NALM6 (cell line): ENCODE measurements around the genes PGM1 and LEPR.

- PRO-cap = no peak
These were observed 3.9 kb upstream of the NFIA start for GRCh38 chr1:61078460-61078935.

DNA sequence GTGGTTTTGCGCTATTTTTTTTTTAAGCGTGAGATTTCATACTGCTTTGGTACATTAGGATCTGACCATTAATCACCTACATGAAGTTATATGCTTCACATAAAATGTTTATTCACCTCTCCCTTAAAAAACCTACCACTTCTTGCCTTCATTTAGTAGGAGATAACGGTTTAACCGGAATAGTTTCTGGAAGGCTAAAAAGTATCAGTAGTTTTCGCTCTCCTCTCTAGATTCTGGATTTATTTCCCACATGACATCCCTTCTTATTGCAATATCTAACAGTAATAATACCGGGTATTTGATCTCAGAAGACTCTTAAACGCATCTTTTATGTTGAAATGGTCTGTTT, 1.6 kb downstream of the NFIA start:
- PRO-cap = no peak

DNA sequence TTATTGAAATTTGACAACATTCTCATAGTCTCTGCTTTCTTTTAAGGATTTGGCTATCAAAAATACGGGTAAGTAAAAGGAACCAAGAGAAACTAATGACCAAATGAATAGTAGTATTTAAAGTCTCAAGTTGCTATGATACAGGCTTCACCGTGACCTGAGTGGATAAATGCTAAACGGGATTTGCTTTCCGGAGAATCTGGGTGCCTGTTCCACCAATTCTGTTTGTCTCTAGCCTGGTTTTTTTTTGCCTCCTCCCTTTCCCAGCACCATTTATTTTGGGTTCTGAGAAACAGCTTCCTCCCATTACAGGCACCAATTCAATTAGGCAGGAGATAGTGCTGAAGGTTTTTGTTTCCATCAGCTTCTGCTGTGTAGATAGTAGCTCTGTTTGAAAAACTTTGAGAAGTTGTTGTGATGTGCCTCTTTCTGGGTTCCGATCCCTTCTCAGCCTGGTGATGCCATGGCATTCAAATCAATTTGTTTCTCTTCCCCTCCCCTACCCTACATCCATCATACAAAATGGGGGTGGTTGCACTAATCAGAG, 108.9 kb downstream of the NFIA start:
- PRO-cap = no peak

GRCh38 chr1:61334964-61335377, 252.6 kb downstream of the NFIA start:
- PRO-cap = no peak

DNA sequence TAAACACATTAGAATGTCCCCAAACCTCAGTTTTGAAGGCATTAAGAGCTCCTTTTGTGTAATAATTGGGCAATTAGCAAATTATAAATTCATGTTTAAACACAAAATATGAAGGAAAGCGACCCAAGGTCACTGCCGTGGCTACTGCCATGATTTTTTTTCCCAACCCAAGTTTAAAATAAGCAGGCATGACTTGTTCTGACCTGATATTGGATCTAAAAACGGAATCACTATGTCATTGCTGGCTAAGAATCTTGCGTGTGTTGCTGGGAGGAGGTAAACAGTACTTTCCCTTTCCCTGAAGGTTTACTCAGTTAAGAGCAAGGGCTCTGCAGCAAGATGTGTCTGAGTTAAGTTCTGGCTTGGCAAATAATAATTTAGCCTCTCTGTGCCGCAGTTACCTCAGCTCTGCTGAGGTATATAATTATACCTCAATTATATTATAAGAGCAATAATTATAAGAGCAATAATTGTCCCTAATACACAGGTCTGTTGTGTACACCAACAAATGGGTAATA, 125.7 kb upstream of the L1TD1 start:
- PRO-cap = no peak

DNA sequence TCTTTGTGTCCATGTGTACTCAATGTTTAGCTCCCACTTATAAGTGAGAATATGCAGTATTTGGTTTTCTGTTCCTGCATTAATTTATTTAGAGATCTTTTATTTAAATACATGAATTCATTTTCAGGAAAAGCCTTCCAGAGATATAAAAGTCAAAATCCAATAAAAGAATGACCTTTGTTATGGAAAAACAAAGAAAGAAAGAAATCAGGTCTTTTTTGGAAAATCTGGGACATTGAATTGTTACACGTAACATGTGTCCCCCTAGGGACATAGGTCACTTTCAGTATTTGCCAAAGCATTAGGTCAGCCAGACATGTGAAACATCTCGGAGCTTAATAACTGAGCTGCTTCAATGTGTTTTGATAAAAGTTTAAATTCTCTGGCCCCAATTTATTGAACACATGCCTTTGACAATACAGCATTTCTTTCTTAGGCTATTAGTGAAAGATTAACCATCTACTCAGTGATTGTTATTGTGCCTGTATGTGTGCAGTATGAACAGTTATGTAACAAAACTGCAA, 45.6 kb upstream of the DOCK7 start:
- PRO-cap = no peak

- PRO-cap = no peak
These were observed 44.5 kb upstream of the FOXD3 start for GRCh38 chr1:63277883-63278317.

DNA sequence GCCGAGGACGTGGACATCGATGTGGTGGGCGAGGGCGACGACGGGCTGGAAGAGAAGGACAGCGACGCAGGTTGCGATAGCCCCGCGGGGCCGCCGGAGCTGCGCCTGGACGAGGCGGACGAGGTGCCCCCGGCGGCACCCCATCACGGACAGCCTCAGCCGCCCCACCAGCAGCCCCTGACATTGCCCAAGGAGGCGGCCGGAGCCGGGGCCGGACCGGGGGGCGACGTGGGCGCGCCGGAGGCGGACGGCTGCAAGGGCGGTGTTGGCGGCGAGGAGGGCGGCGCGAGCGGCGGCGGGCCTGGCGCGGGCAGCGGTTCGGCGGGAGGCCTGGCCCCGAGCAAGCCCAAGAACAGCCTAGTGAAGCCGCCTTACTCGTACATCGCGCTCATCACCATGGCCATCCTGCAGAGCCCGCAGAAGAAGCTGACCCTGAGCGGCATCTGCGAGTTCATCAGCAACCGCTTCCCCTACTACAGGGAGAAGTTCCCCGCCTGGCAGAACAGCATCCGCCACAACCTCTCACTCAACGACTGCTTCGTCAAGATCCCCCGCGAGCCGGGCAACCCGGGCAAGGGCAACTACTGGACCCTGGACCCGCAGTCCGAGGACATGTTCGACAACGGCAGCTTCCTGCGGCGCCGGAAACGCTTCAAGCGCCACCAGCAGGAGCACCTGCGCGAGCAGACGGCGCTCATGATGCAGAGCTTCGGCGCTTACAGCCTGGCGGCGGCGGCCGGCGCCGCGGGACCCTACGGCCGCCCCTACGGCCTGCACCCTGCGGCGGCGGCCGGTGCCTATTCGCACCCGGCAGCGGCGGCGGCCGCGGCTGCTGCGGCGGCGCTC, 972 bp downstream of the FOXD3 start:
- PRO-cap = no peak

- PRO-cap = bidirectional peak, plus-strand start at chr1:63593411, minus-strand start at chr1:63593169
These were observed at the start of gene PGM1 for GRCh38 chr1:63592999-63593523. Gene PGM1, plus strand, starts transcription at chr1:63593411.

DNA sequence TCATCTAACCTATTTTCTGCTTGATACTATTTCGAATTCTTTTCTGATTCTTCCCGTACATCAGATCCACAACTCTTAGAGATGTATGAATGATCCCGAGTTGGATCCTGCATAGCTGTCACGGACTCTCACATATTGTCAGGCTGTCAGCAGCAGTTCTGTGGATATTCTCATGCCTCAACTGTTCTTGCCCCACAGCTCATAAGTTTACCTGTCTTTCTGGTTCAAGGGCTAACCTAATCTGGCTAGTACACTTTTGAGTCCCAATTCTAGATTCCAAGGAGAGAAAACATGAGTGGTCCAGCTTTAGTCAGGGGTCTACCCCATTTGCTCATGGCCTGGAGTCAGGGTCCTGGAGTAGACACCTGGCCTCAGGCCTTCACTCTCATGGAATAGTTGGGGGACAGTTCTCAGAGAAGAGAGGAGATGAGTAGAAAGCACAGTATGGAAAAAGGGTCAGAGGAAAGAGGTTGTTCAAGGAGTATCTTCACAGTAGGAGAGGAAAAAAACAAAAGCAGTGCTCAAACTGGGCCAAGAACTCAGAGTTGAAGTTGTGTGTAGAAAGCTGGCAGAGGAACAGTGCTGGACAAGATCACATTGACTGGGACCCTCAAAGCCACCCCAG, 25.8 kb downstream of the PGM1 start:
- PRO-cap = no peak

GRCh38 chr1:63643735-63644316, 50.6 kb downstream of the PGM1 start:
- PRO-cap = no peak

- PRO-cap = no peak
These were observed 8.8 kb downstream of the ROR1 start for GRCh38 chr1:63782363-63783327.

- PRO-cap = no peak
These were observed 149.0 kb downstream of the ROR1 start for GRCh38 chr1:63922729-63923306.

DNA sequence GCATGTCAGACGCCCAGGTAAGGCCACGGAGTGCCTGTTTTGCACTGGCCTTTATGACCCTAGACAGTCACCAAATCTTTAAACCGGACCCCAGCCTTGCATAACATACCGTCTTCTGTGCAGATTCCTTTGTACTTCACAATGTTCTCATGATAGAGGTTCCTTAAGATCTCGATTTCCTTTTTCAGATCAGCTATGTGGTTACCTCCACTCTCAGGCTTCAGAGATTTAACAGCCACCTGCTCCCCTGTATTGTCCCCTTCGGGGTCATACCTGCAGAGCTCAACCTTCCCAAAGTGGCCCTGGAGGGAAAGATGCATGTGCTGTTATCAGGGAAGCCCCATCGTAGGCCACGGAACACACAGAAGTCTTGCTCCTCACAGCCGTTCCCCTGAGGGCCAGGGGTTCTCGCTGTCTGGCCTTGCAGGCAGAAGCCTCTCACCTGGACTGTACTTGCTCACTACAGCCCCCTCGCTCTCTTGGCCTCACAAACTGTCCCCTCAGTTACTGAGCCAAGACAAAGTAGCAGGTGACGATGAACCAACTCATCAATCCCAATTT, 94.7 kb downstream of the RAVER2 start:
- PRO-cap = no peak

GRCh38 chr1:64961320-64962163, 4.8 kb downstream of the JAK1 start:
- PRO-cap = no peak

- PRO-cap = no peak
These were observed 43.8 kb upstream of the JAK1 start for GRCh38 chr1:65009882-65010721.

DNA sequence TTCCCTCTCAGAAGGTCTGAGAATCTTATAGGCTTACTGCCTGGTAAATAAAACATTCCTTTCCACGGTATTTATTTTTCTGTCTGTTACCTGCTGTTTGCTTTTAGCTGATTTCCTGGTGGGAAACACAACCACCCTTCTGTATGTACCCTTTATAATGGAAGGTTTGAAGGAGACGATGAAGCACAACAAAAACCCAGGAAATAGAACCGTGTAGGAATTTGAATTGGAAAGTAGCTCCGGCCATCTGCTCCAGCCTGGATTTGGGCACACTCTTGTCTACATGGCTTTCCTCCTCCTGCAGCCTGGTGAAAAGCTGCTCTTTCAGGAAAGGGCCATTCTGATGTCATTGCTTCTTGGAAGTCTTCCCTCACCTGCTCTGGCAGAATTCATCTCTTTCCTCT, 2.5 kb downstream of the AK4 start:
- PRO-cap = no peak

DNA sequence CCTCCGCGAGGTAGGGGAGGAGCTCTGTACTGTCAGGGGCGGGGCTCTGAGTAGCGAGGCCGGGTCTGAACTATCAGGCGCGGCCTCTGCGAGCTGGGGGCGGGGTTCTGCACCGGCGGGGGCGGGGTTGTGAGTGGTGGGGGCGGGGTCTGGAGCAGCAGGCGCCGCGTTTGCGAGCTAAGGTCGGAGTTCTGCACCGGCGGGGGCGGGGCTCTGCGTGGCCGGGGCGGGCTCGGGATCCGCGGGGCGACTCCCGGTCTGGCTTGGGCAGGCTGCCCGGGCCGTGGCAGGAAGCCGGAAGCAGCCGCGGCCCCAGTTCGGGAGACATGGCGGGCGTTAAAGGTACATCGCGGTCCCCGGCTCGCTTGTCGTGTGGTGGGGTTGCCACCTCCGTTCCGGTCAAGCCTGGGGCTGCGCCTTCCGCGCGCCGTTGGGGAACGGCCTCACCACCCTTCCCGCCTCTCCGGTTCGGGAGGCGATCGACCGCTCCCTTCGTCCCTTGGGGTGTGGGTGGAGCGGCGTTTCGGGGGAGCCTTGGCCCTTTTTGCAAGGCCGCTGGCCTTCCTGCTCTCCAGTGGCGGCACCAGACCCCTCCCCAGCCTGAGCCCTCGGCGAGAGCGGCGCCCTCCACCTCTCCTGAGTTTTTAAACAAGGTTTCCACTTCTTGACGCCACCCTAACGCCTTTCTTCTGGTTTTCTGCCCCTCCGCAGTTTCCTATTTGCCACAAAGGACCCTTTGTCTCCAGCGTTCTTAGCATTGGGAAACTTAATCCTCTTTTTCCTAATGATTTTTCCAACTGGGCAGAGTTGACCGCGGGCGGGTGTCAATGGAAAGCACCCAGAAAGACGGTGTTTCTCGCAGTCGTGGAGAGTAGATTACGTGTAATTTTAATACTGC, at the start of gene LEPR:
TSS of gene LEPR (plus strand) at position 270 of the 898 bp plus-strand sequence.
- PRO-cap = bidirectional peak, plus-strand start at position 315 of the sequence, minus-strand start outside the sequence; bidirectional peak, plus-strand start at position 684 of the sequence, minus-strand start at position 650 of the sequence

GRCh38 chr1:65691868-65692302, 100.8 kb upstream of the PDE4B start:
- PRO-cap = no peak

DNA sequence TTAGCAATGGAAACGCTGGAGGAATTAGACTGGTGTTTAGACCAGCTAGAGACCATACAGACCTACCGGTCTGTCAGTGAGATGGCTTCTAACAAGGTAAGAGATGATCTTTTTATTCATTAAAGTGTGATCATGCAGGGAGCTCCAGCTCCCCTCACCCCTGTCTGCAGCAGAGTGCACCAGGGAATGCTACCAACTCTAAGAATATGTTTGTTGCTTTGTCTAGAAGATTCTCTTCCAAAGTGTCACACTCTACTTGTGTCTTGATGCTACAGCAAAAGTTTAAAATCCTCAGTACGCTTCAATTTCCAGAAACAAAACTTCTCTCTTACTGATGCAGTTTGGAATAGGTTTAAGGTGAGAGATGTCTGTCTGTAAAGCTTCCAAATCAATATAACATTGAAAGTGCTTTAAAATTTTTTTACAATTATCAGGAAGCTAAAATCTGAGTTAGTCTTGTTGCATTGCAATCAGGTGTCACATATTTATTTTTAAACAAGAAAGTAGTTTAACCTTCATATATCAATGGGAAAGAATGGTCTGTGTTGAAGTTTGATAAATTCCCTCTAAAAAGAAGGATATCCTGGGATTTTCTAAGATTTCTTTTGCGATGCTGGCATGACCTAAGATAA, 201.3 kb upstream of the SGIP1 start:
- PRO-cap = no peak